ENCODE data around the genes THOC2, SMARCA1 and OCRL.

DNA sequence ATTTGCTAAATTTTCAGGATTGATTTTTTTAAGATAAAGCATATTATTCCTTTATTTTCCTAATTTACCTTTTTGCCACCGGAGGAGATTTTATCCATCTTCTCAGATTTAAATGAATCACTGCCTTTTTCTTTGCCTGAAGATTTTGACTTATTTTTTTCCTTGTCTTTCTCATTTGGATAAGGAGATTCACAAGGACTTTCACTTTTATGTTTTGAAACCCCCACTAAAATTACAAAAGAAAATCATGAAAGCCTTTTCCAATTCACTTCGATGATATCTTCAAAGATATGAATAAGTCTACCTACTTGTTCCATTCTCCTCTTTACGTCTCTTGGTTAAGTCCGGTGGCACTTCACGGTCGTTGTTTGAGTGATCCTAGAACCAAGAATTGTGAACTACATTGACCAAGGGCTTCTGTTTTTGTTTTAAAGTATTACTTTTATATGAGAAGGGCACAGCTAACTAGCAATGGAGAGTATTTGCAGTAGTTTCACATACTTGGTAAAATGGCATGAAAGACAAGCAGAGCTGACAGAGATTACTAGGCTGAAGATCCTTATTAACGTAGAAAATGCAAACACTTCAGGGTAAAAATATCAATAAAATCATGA lies 119.4 kb downstream of the THOC2 start:
- PRO-cap: no peak

- PRO-cap: bidirectional peak, plus-strand start at chrX:123733156, minus-strand start at chrX:123733034
Observed at GRCh38 chrX:123732044-123733414, at the start of gene THOC2. TSS of gene THOC2 (minus strand) at chrX:123733052.

DNA sequence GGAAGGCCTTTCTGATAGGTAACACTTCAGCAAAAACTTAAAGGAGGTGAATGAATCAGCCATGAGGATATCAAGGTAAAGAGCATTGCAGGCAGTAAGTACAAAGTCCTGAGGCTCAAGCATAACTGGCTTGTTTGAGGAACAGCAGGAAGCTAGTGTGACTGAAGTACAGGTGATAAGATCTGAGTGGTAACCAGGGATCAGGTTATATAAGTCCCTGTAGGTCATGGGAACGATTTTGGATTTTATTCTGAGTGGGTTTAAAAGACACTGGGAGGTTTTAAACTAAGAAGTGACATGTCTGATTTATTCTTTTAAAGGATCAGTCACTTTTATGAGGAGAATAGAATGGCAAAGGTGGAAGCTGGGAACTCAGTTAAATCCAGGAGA lies 47.1 kb upstream of the THOC2 start:
- PRO-cap: no peak

GRCh38 chrX:123860547-123860825 lies 633 bp downstream of the XIAP start:
- PRO-cap: bidirectional peak, plus-strand start at chrX:123860698, minus-strand start at chrX:123860644

DNA sequence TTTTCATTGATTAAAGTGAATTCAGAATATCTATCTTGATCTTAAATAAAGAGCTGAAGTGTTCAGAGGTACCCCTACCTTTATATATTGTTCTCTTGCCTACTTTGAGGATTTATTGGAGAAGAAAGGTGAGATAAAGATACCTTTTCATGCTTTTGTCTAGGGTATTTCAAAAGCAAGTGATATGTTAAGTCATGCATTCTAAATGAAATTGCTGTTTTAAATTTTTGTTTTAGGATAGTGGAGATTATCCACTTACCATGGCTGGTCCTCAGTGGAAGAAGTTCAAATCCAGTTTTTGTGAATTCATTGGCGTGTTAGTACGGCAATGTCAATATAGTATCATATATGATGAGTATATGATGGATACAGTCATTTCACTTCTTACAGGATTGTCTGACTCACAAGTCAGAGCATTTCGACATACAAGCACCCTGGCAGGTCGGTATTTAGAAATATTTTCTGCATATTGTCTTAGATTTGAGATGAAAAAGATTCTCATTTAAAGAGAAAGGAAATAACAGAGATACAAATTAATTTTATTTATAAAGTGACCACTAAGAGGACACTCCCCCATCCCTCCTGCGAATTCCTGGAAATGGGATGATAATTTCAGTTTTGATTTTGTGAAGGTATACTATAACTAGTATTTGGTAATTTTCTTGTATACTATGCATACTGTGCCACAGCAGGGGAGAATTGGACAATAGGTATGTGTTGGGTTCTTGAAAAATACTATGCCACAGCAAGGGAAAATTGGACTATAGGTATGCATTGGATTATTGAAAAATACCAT lies 83.6 kb downstream of the STAG2 start:
- PRO-cap: no peak

DNA sequence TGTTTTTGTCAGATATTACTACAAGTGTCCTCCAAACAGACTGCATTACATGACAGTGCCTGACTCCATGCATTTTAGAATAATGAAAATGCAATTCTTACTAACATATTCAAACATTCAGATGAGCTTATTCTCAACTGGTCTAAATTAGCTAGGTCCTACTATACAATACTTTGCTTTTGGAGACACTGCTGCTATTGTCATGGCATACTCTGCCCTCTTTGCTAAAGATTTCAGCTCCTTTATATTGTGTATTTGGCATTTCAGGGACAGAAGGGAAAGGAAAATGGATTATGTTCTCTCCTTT lies 385.5 kb upstream of the TEX13C start:
- PRO-cap: unidirectional peak, plus-strand start at position 178 of the sequence

- PRO-cap: unidirectional peak, plus-strand start at chrX:125202671
Observed at GRCh38 chrX:125202510-125202926, 117.2 kb upstream of the TEX13C start.

DNA sequence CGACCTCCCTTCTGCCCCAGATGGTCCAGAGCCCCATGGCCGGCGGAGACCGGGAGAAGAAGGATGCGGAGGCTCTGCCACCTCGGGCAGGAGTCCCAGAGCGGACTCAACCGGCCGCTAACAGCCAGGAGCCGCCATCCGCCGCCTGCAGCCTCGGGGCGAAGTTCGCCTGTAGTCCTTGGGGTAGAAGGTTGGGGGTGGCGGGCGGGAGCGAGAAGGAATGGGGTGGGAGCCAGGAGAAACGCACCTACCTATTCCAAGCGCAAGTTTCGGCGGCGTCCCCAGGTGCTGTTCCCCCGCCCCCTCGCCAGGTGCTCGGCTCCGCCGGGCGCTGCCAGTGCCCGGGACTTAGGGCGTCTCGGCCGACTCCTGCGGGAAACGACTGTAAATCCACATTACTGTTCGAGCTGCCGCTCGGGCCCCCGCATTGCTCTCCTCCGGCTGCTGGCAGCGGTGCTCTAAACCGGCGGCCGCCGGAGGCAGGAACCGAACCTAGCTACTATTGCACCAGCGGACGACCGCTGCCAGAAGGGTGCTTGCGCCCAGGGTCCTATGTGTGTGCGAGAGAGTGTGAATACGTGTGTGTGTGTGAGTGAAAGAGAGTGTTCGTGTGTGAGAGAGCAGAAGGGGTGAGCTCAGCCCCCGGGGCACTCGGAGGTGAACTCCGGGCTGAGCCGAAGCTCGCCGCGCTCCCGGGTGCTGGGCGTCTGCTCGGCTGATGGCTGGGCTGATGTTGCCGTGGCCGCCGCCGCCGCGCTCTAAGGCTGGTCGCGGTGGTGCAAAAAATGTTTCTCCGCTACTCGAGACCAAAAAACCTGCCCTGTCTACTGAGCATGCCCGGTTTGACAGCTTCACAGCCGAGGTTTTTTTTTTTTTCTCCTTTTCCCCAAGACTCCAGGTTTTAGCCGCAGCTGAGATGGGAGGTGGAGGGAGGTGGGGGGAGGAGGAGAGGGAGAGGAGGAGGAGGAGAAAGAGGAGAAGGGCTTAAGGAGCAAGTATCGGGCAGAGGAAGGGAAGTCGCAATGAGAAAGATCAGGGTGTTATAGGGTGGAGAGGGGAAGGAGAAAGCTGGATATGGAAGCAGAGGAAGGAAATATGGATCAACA lies 115.8 kb upstream of the TEX13C start:
- PRO-cap: bidirectional peak, plus-strand start at position 987 of the sequence, minus-strand start at position 760 of the sequence

GRCh38 chrX:126883809-126884186 lies 64.3 kb downstream of the PRR32 start:
- PRO-cap: no peak

GRCh38 chrX:129523197-129524158 lies at the start of gene SMARCA1:
TSS of gene SMARCA1 (minus strand) at chrX:129523490.
- PRO-cap: bidirectional peak, plus-strand start at chrX:129523640, minus-strand start at chrX:129523516

- PRO-cap: bidirectional peak, plus-strand start at chrX:129540214, minus-strand start at chrX:129540273
Observed at GRCh38 chrX:129540076-129540610, at the start of gene OCRL. TSS of gene OCRL (plus strand) at chrX:129540259.

DNA sequence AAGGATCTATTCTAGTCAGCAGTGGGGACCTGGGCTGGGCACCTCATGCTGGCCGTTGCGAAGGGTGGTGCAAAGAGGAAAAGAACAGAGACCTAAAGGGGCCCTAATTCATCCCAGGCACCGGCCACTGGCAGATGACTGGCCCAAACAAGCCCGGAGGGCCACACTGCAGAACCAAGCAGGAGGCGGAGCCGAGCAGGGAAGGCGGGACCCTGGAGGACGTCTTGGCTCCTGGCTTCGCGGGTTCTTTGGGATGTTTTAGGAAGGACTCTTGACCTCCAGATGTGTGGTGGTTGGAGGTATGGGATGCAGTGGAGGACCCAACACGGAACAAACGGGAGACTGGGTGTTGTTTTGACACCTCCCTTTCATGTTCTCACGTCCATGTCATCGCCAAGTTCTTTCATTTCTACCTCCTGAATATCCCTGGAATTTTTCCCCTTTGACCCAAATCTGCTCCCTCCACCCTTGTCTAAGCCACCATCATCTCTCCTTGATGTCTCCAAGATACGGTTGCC lies 49.0 kb downstream of the APLN start:
- PRO-cap: no peak

DNA sequence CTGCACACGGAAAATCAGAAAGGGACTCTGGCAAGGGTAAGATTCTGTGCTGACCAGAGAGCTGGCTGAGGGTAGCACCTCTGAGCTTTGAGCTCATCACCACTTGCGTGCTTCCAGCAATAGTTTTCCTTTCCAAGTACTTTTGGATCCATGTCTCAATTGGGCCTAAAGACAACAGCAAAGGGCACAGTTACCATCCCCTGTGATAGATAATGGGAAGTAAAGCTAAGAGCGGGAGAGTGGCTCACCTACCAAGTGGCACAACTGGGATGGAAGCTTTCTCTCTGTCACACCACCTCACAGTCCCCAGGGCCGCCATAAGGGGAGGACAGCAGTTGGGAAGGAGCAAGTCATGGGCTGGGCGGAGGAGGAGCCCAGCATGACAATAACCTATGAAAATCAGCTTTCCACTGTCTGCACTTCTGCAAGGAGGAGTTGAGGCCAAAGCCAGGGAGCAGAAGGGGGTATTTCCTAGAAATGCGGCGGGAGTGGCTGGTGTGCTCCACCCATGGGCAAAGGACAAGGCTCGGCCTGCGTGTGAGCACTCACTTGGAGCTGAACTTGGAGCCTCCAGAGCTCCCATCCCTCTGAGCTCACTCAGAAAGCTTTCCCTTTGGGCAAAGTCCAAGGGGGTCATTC lies 18.7 kb downstream of the APLN start:
- PRO-cap: no peak

- PRO-cap: no peak
Observed at GRCh38 chrX:129739539-129740348, 965 bp downstream of the XPNPEP2 start.

GRCh38 chrX:129781045-129781782 lies 1.5 kb downstream of the SASH3 start:
- PRO-cap: no peak

- PRO-cap: no peak
Observed at GRCh38 chrX:129787505-129787878, 7.7 kb downstream of the SASH3 start.

- PRO-cap: no peak
Observed at GRCh38 chrX:129794348-129794926, 14.7 kb downstream of the SASH3 start.

- PRO-cap: no peak
Observed at GRCh38 chrX:129906319-129906878, 435 bp downstream of the UTP14A start.

DNA sequence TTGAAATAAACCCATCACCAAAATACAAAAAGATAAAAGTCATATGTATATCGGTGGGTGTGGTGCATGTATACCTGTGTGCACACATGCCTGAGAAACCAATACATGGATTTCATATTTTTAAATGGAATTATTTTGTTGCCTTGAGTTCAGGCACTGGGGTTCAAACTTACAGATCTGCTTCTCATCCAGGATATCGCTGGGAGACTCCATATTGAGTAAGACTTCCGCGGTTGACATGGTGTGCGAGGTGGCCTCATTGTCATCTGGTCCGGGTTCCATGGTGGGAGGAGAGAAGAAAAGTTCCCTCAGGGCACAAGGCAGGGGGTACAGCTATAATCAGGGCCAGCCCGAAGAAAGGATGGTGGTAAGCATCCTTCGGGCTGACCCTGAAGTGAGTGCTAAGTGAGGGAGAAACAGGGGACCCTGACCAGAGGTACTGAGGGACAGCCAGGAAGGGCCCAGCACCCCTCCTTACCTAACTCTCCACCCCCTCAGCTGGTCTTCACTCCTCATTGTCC lies 36.4 kb downstream of the ELF4 start:
- PRO-cap: no peak

GRCh38 chrX:130081940-130083406 lies 27.8 kb downstream of the ELF4 start:
- PRO-cap: no peak

Measured in fallopian tube (tissue), 1 donor.